Mammary epithelial cell (primary cell): ENCODE measurements around a stretch of chr2.

DNA sequence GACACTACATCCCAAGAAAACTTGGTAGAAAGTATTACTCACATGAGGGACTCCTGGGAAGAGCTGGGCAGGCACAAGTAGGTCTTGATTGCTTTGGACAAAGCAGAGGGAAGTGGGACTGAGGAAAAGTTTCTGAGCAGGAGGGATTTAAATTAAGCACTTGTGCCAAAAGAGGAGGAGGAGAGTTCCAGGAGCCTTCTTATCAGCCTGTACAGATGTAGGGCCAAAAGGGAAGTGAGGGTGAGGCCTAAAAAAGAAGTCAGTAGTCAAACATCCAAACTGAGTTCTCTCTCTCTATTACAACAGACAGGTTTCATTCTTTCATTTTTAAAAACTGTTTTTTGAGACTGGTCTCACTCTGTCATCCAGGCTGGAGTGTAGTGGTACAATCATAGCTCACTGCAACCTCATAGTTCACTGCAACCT, 29.2 kb downstream of the CFAP210 start:
- CAGE, long polyA plus RNA = no peak

DNA sequence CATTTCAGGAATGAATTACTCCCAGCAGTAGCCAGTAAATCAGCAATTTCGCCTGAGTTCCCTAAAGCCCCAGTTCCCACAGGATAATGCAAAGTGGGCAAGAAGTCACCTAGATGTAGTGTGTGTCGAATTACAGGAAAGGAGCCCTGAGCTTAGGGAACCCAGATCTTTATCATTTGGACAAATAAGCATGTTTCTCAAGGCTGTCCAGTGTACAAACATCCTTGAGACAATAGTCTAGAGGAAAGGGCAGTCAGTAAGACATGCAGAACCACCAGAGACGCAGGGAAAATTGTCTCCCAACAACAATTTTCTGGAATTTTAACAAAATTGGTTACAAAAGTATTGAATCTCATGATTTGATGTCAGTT, 1.5 kb downstream of the PHOSPHO2 start:
- CAGE, long polyA plus RNA = no peak
- RRBS = no CpG with 5 or more reads among the region's 3 CpGs

- CAGE, long polyA plus RNA = no peak
- RRBS = 7% methylated on average over 1 of the region's 10 CpGs
Observed at GRCh38 chr2:169715224-169715843, 18.3 kb upstream of the KLHL23 start.

DNA sequence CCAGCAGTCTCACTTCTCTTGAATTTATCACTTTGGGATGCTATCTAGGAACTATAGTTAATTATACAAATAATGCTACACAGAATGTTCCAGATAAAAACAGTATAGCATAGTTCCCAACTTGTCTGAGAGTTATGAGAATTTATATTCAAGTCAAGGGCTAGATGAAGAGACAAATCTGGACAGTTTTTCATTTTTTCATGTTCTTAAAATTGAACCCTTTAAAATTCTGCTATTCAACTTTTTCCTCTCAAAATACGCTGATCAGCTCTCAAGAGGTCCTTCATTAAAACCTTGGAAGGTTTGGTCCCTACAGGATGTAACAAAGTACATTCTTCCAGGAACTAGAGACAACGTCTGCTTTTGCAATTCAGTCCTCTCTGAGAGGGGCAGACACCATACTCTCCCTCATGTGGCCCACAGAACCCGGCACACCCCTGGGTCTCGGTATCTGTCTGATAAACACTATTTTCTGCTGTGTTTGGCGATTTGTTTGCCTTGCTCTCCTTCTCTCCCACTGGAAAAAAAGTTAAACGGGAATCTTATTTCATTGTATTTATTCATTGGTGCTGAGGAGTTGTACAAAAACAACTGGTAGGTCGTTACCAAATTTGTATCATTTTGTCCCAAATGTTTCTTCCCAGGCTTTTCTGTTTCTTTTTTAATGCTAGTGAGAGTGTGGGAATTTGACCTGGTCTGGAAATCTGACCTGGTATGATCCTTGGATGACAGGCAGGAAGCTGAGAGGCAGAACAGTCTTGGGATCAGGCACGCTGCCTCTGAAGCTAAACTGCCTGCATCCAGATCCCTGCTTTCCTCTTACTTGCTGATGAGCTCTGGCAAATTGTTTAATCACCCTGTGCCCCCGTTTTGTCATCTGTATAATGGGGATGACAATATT, 2.9 kb downstream of the KLHL23 start:
- CAGE, long polyA plus RNA = no peak
- RRBS = no CpG with 5 or more reads among the region's 9 CpGs

DNA sequence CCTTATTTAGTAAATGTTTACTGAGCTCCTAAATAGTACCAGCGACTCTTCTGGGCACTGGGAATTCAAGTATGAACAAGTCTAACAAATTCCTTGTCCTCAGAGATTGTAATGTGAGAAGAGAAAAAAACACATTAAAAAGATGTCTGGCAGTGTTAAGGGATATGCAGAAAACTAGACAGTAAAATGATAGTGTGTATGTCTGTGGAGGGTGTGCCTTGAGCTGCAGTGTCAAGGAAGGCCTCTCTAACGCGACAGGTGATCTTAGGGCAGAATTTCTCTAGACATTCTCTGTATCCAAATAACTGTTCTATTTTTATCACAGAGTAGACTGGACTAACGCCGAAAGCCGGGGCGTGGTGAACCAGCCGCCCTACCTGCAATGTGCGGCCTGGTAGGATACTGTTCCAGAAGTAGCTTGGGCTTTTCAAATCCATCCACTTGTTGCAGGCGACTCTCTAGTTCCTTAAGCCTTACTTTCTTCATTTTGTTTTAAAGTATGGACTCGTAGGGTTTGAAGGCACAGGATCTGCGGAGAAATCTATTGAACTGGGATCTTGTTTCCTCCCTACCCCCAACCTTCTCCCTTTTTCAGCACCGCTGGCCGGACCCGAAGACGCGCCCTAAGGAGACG, 476 bp downstream of the METTL5 start:
- CAGE, long polyA plus RNA = no peak
- RRBS = no CpG with 5 or more reads among the region's 18 CpGs

DNA sequence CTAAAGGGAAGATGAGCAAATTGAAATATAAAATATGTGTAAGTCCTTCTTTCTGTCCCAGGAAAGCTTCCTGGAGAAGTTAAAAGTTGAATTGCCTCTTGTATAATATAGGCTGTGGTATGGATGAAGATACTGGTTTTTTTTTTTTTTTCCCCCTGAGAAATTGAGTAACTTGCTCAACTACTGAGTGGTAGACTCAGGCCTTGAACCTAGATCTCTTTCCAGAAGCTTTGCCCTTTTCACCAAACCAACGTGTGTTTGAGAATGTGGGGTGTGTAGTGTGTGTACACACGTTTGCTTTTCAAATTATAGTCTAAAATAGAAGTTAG, 165.4 kb upstream of the MYO3B start:
- CAGE, long polyA plus RNA = no peak
- RRBS = no CpG with 5 or more reads among the region's 2 CpGs

GRCh38 chr2:170024613-170025507, 153.1 kb upstream of the MYO3B start:
- CAGE, long polyA plus RNA = no peak
- RRBS = no CpG with 5 or more reads among the region's 3 CpGs

- CAGE, long polyA plus RNA = no peak
- RRBS = no CpG with 5 or more reads among the region's 6 CpGs
Observed at GRCh38 chr2:170085683-170086449, 92.1 kb upstream of the MYO3B start.

DNA sequence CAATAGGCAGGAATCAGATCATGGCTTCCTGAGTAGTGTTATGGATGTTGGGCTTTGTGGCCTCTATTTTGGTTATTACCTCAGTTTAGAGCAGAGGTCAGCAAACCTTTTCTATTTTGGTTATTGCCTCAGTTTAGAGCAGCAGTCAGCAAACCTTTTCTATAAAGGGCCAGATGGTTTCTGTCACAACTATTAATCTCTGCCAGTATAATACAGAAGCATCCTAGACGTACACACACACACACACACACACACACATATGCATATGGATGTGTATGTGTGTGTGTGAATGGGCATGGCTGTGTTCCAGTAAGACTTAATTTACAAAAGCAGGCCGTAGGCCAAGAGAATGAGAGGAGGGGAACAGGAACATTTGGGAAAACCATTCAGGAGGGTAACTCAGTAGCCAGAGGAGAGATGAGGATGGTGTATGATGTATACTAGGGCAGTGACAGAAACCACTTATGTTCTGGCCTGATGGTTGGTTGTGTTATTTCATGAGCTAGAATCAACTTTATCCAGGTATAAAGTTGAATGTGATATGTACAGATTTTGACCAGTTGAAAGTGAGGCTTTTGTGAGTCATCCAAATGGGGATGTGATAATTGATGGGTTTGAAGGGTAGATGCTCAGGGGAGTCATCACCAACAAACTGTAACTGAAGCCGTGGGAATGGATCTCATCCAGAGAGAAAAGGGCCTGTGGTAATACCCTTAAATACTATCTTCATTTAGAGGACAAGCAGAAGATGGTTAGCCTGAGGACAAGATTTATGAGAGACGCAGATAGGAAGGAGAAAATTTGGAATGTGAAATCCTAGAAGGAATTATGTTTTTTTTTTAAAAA, 90.8 kb upstream of the MYO3B start:
- CAGE, long polyA plus RNA = no peak
- RRBS = no CpG with 5 or more reads among the region's 4 CpGs

DNA sequence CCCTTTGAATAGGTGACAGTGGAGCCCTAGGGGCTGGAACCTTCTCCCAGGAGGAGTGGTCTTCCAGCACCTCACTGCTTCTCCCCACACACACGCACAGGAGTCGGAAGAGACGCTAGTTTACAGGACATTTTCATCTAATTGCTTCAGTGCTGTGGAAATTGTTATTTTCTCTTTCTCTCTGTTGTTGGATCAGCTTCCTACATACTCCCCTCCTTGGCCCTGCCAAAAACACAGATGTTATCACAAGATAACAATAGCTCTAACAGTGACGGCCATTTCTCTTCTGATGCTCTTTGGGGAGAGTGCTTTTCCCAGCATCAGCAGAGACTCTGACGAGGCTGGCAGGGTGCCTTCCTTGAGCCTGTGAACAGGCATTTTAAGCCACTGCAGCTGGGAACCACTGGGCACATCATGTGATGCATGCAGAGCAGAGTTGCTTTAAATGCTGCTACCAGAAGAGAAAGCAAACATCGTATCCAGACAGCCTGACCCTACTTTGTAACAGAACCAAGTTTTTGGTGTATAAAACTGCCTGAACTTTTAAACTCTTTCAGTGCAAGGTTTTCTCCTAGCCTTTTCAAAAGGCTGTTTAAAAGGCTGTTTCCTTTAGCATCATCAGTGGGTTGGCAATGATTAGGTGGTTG, 209.3 kb upstream of the SP5 start:
- CAGE, long polyA plus RNA = no peak
- RRBS = no CpG with 5 or more reads among the region's 6 CpGs

- CAGE, long polyA plus RNA = no peak
- RRBS = 5% methylated on average over 35 of the region's 81 CpGs
Observed at GRCh38 chr2:170715709-170716539, 787 bp downstream of the SP5 start.

DNA sequence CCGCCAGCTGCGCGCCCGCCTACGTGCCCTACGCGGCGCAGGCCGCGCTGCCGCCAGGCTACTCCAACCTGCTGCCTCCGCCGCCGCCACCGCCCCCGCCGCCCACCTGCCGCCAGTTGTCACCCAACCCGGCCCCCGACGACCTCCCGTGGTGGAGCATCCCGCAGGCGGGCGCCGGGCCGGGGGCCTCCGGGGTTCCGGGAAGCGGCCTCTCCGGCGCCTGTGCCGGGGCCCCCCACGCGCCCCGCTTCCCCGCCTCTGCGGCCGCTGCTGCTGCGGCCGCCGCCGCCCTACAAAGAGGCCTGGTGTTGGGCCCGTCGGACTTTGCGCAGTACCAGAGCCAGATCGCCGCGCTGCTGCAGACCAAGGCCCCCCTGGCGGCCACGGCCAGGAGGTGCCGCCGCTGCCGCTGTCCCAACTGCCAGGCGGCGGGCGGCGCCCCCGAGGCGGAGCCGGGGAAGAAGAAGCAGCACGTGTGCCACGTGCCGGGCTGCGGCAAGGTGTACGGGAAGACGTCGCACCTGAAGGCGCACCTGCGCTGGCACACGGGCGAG, 1.6 kb downstream of the SP5 start:
- CAGE, long polyA plus RNA = no peak
- RRBS = 5% methylated on average over 8 of the region's 72 CpGs

DNA sequence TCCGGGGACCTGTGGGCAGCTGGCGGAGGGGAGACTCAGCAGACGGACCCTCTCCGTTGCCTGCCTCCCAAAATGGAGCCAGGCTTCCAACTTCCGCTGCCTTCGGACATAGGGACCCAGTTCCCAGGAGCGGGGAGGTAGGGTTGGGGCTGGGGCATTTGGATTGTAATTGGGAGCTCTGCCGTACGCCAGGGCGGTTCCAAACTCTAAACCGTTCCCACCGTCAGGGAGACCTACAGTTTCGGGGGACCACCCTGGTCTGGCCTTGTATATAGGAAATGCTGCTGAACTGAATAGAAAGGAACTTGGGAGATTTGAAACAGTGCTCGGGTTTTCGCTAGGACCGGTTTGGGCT, 2.3 kb downstream of the SP5 start:
- CAGE, long polyA plus RNA = no peak
- RRBS = 30% methylated on average over 1 of the region's 16 CpGs

GRCh38 chr2:171081472-171082170, 79.1 kb downstream of the TLK1 start:
- CAGE, long polyA plus RNA = no peak
- RRBS = no CpG with 5 or more reads among the region's 5 CpGs

GRCh38 chr2:171139711-171140234, 20.9 kb downstream of the TLK1 start:
- CAGE, long polyA plus RNA = no peak
- RRBS = no CpG with 5 or more reads among the region's 9 CpGs

DNA sequence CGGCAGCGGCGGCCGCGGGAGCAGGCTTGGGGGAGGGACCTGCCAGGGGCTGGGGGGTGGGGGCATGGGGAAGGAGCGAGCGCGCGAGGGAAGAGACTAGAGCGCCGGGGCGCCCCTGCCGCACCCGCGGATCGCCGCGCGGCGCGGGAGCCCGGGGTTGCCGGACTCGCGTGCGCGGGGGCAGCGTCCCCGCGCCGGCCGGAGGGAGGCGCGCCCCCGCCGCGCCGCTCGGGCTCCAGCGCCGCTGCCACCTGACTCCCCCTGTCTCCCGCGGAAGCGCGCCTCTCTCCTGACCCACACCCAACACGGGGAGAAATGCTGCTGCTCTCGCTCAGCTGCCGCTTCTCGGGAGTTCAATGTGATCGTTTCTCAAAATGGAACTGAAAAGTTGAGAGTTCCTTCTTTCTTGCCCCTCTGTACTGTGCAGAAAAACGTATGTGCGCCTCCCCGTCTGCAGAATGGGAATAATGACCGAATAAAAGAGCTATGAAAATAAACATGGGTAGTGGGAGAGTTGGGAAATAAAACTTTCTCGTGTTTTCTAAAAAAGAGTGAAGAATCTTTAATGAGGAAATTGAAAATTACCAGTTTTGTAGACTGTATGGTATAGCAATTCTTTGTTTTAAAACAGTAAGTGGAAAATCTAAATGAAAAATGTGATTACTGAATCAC, 429 bp upstream of the TLK1 start:
- CAGE, long polyA plus RNA = no peak
- RRBS = 1% methylated on average over 12 of the region's 55 CpGs

GRCh38 chr2:171315923-171316485, 117.8 kb downstream of the METTL8 start:
- CAGE, long polyA plus RNA = no peak
- RRBS = no CpG with 5 or more reads among the region's 6 CpGs

- CAGE, long polyA plus RNA = no peak
- RRBS = no CpG with 5 or more reads among the region's 6 CpGs
Observed at GRCh38 chr2:171554405-171554829, 32.1 kb downstream of the CYBRD1 start.

DNA sequence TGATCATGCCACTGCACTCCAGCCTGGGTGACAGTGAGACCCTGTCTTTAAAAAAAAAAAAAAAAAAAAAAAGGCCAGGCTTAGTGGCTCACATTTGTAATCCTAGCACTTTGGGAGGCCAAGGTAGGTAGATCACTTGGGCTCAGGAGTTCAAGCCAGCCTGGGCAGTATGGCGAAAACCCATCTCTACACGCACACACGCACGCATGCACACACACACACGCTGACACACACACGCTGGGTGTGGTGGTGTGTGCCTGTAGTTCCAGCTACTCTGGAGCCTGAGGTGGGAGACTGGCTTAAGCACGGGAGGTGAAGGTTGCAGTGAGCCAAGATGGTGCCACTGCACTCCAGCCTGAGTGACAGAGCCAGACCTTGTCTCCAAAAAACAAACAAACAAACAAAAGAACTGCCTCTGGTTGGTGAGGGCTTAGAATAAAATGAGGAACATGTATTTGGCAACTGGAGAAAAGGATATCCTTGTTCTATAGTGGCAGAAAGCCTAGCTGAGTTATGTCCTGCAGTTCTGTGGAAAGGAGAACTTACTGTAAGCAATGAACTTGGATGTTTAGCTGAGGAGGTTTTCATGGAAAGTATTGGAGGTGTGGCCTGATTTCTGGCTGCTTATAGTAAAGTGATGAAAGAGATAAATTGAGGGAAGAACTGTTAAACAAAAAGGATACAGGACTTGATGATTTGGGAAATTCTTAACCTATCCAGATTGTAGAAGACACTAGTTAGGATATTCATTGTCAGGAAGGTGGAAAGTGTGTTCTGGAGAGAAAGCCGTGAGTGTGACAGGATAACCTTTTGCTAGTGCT, 34.1 kb downstream of the HAT1 start:
- CAGE, long polyA plus RNA = no peak
- RRBS = no CpG with 5 or more reads among the region's 8 CpGs

DNA sequence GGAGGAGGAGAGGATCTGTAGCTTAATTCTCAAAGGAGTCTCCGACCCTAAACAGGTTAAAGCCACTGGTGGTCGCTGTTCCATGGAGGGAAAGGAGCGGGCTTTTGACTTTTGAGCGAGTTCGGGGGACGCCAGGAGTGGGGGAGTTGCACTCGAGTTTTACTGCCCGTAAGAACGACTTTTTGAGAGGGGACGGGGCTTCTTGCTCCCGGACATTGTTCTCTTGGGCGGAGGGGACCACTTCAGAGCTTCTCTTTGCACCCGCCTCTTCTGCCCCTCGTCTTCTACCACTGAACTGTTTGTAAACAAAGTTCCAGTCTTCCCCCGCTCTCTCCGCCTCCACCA, 6.8 kb downstream of the DLX2 start:
- CAGE, long polyA plus RNA = no peak
- RRBS = no CpG with 5 or more reads among the region's 16 CpGs